LNCaP clone FGC (cell line): Measurements from ENCODE around the gene RETNLB.

DNA sequence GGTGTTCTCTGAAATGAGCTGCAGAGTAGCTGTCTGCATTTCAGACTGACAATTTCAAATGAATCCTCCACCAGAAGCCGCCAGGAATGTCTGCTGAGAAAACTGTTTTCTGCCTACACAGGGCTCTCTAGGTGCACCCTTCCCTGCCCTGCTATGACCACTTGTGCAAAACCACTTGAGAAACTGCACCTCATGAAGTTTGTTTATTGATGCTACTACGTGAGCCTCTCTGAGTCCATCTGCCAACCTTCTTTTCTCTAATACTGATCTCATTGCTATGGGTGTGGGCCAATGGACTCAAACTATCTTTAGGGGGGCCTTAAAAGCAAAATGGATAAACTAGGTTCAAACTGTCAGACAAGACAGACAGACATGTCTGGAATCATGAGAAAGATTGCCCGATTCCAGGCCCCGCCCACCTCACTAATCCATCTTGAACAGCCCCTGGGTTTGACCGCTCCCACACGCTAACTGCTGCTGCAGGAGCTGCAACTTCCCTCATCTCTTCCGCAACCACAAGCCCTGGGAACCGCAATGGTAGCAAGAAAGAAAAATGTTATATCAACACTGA lies 9.0 kb upstream of the CD47 start:
- RRBS, 2 experiments, result no CpG with 5 or more reads among the region's 8 CpGs

DNA sequence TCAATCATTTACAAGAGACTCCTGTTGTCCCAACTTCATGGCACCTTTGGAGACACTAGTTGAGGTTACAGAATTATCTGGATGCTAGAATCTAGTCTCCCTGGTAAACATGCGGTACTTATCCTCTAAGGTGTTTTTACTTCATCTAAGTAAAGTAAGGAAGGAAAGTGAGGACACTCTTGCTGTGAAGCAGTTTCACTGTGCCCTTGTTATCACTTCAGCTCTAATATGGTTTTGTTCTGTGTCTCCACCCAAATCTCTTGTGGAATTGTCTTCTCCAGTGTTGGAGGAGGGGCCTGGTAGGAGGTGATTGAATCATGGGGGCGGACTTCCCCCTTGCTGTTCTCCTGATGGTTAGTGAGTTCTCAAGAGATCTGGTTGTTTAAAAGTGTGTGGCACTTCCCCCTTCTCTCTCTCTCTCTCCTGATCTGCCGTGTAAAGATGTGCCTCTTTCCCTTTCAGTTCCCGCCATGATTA lies 33.3 kb downstream of the RETNLB start:
- RRBS, 2 experiments, result no CpG with 5 or more reads among the region's 4 CpGs

- RRBS, 2 experiments, result no CpG with 5 or more reads among the region's 3 CpGs
Measured at GRCh38 chr3:108757267-108757596, at the start of gene RETNLB. Gene RETNLB, minus strand, starts transcription at chr3:108757410.

DNA sequence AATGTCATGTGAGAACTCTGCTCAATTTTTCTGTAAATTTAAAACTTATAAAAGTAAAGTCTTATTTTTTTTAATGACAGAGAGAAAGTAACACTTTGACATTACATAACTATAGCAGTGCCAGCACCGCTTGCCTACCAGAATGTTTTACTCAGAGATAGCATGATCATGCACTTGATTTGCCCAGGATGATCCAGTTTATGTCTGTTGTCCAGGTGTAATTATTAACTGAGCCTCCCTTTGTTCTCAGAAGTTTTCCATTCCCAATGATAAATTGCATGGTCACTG lies 24.8 kb downstream of the C3orf85 start:
- RRBS, 2 experiments, result no CpG with 5 or more reads among the region's 1 CpG

GRCh38 chr3:110344989-110345509 lies 726.6 kb upstream of the NECTIN3 start:
- RRBS, 2 experiments, result no CpG with 5 or more reads among the region's 4 CpGs

DNA sequence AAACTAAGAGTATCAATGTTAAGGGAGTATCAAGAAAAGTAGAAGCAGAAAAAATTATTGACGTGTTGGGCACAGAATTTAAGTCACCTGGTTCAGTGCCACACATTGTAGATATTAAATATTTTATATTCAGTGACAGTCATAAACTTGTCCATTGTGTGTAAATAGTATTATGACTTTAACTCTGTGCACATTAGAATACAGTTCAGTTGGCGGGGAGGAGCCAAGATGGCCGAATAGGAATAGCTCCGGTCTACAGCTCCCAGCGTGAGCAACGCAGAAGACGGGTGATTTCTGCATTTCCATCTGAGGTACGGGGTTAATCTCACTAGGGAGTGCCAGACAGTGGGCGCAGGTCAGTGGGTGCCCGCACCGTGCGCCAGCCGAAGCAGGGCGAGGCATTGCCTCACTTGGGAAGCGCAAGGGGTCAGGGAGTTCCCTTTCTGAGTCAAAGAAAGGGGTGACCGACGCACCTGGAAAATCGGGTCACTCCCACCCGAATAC lies 631.7 kb upstream of the NECTIN3 start:
- RRBS, 2 experiments, result no CpG with 5 or more reads among the region's 19 CpGs

DNA sequence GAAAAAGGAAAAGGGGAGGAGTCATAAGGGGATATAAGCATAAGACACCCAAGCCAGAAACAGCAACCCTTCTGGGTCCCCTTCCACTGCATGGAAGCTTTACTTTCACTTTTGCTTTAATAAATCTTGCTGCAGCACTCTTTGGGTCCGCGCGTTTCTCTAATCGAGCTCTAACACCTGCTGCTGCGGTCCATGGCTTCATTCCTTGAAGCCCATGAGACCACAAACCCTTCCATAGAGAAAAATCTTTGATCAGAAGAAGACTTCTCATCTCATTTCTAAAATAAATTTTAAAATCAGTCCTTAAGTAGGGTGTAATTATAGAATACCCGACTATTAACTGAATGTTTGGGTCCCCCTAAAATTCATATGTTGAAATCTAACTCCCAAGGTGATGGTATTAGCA lies 444.7 kb upstream of the NECTIN3 start:
- RRBS, 2 experiments, result no CpG with 5 or more reads among the region's 6 CpGs

DNA sequence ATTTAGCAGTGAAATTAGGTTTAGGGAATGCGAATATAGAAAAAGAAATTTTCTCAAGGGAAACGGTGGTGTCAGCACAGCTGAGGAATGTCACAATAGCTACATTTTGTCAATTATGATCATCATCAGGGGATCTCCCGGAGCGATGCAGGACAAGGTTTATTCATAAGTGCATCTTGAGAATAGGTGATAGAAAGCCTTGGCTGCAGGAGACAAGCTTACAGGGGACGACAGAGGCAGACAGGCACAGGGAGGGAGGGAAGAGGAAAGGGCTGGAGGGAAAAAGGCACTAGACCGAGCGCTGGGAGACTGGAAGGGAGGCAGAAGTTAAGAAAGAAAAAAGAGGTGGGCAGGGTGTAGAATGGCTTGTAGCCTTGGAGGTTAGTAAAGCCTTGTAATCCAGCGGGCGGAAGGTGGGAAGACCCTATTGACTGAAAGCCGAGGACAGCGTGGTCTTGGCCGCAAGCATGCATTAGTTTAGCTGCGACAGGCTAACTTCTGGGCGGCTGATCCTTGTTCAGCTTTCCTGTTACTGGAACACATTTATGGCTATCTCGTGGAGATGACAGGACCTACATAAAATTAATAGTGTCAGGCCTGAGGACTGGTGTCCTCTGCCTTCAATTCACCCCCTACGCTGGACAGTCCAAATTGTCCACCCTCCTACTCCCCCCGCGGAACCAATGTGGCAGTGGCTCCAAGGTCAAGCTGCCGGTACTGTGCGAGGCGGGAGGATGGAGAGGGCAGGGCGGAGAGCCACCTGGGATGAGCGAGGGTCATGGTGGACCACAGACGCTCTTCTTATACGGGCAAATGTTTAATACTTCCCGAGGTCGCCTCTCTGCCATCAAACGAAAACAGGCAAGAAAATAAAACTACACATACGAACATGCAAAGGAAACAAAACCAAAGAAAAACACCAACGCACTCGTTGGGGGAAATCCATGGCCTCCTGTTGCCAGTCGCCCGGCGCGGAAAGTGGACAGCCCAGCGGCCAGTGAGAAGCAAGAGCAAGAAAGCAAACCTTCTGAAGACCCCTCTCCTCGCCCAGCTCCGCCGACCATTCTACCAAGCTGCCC lies 1.3 kb upstream of the NECTIN3 start:
- RRBS, 2 experiments, result no CpG with 5 or more reads among the region's 39 CpGs

DNA sequence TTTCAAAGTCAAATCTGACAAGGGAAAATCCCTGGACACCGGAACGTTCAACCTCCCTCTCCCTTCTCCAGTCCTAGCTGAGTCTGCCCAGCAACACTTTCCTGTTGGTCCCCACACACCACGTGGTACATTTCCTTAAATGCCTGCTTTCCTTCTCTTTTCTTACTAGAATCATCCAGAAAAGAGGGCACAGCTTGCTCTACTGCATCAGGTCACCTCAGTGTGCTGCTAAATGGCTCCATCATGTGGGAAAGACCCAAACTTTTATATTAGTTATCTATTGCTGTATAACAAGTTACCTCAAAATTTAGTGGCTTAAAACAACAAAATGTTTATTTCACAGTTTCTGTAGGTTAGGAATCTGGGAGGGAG lies 181.2 kb downstream of the NECTIN3 start:
- RRBS, 2 experiments, result no CpG with 5 or more reads among the region's 3 CpGs

- RRBS, 2 experiments, result no CpG with 5 or more reads among the region's 7 CpGs
Measured at GRCh38 chr3:111610667-111611226, 15.6 kb upstream of the ZBED2 start.

- RRBS, 2 experiments, result no CpG with 5 or more reads among the region's 4 CpGs
Measured at GRCh38 chr3:111954226-111954821, 24.5 kb upstream of the ABHD10 start.

GRCh38 chr3:112074670-112074963 lies 11.6 kb upstream of the C3orf52 start:
- RRBS, 2 experiments, result no CpG with 5 or more reads among the region's 1 CpG

DNA sequence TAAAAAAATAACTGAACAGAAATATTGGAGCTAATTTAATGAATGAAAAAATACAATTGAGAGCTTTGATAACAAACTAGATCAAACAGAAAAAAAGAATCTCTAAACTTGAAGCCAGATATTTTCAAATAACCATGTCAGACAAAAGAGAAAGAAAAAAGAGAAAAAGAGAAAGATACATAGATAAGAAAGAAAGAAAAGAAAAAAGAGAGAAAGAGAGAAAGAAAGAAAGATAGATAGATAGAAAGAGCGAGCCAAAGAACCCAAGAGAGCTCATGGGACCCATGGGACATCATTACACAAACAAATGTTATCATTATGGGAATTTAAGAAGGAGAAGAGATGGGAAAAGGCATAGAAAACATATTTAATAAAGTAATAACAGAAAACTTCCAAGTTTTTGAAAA lies 69.4 kb downstream of the SLC9C1 start:
- RRBS, 2 experiments, result no CpG with 5 or more reads among the region's 1 CpG

DNA sequence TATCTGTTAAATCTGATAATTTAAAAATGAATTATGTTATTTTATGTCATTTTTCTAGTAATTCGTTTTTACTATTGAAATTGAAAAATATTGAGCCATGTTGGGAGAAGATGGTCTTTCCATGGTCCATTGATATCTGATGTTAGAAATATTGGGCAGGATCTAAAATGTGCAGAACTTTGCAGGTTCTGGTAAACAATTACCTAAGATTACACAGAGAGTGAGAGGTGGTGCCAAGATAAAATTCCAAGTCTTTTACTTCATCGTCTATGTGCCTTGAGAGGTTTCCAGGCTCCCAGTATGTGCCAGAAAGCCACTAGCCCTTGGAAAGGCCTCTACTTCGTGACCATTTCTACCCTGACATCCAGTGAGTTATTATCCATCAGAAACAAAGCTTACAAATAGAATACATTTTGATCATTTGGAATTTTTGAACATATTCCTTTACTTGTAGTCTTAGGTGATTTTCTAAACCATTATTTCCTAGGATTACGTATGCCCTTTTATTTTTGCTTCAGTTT lies 27.6 kb downstream of the CD200 start:
- RRBS, 2 experiments, result no CpG with 5 or more reads among the region's 4 CpGs

- RRBS, 2 experiments, result no CpG with 5 or more reads among the region's 20 CpGs
Measured at GRCh38 chr3:112420654-112421252, 78.5 kb downstream of the BTLA start.

DNA sequence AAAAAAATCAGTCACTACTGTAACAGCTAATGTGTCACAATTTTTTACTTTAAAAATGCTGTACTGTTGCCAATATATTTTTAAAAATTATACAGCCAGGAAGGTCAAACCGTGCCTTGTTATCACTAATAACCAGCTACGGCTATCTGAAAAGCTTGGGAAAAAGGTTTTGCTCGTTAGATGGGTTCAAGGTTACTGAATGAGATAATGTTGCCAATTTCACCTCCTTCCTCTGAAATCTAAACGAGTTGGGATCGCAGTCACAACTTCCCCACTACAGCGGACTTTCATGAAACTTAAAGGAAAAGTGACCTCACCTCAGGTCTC lies 1.1 kb downstream of the ATG3 start:
- RRBS, 2 experiments, result no CpG with 5 or more reads among the region's 6 CpGs

DNA sequence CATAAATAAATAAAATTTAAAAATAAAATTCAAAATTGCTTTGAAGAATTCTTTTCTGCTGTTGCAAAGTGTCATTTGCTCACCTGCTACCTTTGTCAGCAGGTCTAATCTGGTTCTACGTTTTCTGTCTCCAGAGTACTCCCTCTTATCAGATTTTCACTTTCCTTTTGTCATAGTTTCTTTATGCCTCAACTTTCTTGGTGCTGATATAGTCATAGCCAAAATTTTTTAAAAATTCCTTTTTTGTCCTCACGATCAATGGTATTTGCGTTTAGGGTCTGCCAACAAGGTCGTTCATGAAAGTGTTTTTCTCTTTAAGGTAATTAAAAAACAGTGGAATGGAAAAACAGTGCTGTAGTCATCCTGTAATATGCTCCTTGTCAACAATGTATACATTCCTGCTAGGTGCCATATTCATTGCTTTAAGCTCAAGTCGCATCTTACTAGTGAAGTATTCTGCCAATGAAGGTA lies 1.3 kb downstream of the SLC35A5 start:
- RRBS, 2 experiments, result no CpG with 5 or more reads among the region's 5 CpGs

GRCh38 chr3:112580481-112580998 lies 18.7 kb downstream of the SLC35A5 start:
- RRBS, 2 experiments, result no CpG with 5 or more reads among the region's 6 CpGs

- RRBS, 2 experiments, result no CpG with 5 or more reads among the region's 7 CpGs
Measured at GRCh38 chr3:112653675-112654466, 12.9 kb upstream of the CCDC80 start.

- RRBS, 2 experiments, result no CpG with 5 or more reads among the region's 13 CpGs
Measured at GRCh38 chr3:113005697-113006735, 13.5 kb downstream of the NEPRO start.